Iris pigment epithelial cell (primary cell): ENCODE results near the gene GATA5.

DNA sequence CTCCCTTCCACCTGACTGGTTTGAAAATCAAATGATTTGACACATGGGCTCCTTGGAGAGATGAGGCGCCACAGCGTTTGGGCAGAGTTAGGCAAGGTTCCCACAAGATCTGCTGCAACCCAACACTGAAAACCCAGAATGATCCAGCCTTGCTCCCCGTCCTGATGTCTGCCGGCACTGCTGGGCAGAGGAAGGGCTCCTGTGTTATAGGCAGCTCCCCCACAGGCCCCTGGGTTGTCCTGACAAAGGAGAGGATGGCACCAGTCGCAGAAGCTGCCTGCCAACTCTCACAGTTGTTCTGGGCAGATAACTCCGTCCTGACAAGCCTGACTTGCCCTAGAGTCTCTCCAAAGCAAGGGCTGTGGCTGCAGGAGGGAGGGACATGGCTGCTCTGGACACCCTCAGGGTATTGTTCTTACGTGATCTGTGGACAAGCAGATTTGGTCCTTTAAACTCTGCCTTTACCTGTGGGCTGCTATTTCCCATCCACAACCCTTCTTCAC lies 243.8 kb downstream of the CDH26 start:
- RRBS, result no CpG with 5 or more reads among the region's 7 CpGs

GRCh38 chr20:60804382-60804782 lies 447.7 kb upstream of the CDH4 start:
- RRBS, result no CpG with 5 or more reads among the region's 3 CpGs

GRCh38 chr20:61659660-61660118 lies 406.0 kb downstream of the TAF4 start:
- RRBS, result 69% methylated on average over 5 of the region's 10 CpGs

DNA sequence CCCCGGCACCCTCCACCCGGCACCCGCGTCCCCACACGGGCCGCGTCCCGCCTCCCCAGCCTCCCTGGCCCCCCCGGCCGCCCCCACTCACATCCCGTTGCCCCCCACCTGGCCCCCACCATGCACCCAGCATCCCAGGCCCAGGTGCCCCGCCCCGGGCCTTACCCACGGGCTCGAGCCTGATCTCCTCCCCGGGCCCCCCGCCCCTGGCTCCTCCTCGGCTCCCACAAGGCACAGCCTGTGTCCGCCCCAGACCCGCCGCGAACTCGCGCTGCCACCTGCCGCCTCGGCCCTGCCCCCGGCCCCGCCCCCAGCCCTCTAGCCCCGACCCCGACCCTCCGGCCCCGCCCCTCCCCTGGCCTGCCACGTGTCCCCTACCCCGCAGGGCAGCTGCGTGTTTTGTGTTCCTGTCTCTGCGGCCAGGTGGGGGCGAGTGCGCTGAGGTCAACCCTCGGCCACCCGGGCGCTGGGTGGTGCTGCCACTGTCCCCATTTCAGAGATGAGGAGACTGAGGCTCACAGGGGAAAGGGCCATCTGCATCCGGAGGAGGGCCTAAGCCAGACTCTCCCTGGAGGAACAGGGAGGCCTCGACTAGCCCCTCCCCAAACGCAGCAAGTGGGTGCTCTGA lies 100.0 kb downstream of the TAF4 start:
- RRBS, result 8% methylated on average over 23 of the region's 44 CpGs

- RRBS, result no CpG with 5 or more reads among the region's 24 CpGs
Observed at GRCh38 chr20:62066847-62067700, 1.4 kb upstream of the TAF4 start.

DNA sequence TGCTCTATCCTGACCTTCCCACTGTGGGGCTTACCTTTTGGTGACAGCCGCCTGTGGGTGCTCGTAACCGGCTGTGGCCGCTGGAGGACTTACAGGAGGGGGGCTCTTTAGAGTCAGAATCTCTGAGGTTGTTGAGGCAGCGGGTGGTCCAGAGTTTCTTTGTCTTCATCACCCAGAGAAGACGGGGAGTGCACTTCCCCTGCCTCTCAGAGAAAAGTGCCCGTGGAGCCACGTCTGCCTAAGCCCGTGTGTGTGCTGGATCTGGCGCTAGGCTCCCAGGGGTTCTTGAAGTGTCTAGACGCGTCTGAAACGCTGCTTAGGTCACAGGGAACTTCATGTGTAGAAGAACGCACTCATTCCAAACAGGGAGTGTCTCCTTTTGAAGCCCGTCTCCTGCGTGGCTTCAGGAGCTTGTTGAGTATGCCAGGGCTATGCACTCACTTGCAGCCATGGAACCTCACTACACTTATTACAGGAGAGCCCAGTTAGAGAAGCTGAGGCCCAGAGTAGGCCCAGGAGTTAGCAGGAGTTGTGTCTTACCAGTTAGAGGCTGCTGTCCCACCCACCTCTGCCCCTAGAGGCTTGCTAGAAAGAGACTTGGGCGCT lies 1.2 kb downstream of the LSM14B start:
- RRBS, result 4% methylated on average over 3 of the region's 17 CpGs

GRCh38 chr20:62126151-62126841 lies 4.0 kb downstream of the LSM14B start:
- RRBS, result no CpG with 5 or more reads among the region's 25 CpGs

GRCh38 chr20:62144145-62144677 lies 642 bp downstream of the SS18L1 start:
- RRBS, result 1% methylated on average over 37 of the region's 68 CpGs

DNA sequence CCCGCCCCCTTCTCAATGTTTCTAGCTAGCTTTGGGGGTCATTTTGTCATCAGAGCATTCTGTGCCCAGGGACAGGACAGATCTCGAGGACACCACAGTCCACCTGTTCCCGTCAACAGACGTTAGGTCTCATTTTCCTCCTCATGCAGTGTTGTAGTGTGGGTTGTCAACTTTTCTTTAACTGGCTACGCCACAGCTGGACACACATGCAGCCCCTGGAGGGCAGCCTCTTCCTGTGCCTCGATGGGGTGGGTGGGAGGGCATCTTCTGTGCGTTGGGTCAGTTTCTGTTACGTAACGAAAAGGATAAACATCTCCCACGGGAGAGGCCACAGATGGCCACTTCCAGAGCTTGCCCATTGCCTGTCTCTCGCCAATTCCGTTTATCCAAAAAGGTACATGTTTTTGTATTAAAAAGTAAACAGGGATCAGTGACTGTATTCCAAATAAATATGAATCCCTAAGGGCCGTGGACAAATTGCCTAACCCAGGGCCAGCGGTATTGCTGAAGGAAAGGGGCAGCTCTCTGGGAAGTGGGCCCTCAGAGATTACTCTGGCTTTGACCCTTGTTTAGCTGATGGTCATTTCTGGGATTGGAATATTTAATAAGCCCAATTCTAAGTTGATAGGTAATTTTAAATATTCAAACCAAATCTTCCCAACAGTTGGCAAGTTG lies 3.2 kb upstream of the MTG2 start:
- RRBS, result no CpG with 5 or more reads among the region's 14 CpGs

DNA sequence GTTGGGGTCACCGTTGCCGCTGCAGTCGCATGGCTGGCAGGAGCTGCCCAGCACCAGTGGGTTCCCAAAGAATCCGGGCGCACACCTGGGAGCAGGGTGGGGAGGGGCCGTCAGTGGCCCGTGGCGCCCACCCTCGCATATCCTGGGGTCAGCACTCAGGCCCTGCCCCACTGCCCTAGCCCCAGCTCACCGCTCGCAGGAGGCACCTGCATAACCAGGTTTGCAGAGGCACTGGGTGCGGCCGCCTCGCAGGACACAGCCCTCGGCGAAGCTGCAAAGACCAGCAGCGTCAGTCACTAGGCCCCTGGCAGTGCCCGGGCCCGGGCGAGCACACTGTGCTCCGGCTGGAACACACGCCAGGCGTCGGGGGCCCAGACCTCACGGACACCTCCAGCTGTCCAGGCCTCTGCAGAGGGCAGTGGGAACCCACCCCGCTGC lies 20.8 kb downstream of the ADRM1 start:
- RRBS, result no CpG with 5 or more reads among the region's 26 CpGs

DNA sequence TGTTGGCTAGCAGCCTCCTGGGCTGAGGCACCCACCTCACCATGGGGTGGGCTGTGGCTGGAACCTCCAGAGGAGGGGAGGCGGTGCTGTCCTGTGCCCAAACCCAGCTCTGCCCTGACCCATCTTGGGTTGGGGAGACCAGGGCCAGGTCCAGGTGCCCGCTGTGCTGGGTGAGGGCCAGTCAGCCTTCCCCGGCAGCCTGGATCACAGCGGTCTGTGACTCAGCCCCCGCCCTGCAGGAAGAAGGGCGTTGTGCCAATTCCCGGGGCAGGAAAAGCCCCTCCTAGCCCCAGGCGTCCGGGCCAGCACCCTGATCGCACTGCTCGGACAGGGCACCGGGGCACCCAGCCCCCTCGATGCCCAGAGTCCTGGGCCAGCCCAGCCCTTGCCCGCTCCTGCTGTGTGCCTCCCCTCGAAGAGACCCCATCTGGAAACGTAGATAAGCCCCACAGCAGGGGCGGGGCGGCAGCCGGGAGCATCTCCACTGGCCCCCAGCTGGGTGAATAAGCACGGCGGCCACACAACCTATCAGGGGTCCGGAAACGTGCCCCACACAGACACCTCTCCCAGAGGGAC lies 10.0 kb downstream of the LAMA5 start:
- RRBS, result 5% methylated on average over 13 of the region's 23 CpGs

DNA sequence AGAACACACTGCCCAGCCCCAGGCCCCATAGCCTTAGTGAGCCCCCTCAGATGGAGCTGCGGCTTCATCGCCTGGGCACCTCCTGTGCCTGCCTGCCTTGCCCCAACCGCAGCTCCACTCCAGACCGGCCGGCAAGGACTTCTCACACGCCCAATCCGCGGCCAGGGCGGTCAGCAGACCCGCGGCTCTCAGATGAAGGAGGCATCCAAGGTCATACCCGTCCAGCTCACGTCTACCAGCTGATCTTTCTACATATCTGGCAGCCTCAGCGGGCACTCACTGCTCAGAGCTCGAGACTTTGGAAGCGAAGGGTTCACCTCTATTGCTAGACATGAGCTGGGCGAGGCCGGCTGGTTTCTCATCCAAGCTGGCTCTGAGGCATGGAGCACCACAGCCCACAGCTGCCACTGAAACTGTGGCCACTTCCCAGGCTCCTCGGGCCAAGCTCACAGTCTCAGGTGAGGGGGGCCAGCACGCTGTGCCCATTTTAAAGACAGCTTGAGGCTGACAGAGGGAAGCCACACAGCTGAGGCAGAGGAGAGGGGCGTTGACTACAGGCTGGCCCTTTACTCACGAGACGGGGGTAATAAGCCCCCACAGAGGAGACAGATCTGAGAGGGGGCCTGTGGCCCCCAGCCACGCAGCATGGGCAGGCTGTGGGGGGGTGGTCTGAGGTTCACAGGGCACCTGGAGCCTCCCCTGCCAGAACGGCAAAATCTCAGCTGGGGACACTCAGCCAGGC lies 2.1 kb downstream of the LAMA5 start:
- RRBS, result no CpG with 5 or more reads among the region's 25 CpGs

- RRBS, result no CpG with 5 or more reads among the region's 24 CpGs
Observed at GRCh38 chr20:62368044-62368413, 917 bp upstream of the LAMA5 start.

DNA sequence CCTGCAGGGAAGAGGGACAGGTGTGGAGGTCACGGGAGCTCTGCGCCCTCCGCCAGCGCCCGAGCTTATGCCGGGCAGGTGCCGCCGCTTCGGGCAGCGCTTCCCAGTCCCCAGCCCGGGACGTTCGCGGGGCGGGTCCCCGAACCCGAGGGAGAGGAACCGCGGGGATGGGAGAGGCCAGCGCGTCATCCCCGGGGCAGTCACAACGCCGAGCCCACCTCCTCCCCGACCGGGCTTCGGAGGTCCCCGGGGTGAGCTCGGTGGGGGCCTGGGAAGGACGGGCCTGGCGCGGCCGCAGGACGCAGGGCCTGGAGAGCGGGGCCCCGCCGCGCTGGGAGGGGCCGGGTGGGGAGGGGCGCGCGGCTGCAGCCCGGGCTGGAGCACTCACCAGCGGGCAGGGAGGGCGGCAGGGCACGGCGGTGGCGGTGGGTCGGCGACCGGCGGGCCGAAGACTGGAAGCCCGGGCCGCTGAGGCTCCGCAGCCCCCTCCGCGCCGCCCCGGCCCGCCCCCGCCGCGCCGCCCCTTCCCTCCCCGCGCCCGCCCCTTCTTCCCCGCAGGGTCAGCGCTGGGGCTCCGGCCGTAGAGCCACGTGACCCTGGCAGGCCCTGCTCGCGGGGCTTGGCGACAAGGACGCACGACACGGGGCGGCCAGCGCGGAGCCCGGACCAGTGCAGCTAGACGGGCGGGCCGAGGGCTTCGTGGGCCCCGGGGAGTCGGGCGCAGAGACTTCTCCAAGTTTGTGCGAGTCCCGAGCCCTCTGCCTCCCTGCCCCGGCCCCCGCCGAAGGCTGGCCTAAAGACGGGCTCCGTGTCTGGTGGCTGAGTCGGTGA lies at the start of gene GATA5:
GATA5 (minus strand) TSS at position 454 of the 831 bp plus-strand sequence.
- RRBS, result 2% methylated on average over 71 of the region's 98 CpGs

DNA sequence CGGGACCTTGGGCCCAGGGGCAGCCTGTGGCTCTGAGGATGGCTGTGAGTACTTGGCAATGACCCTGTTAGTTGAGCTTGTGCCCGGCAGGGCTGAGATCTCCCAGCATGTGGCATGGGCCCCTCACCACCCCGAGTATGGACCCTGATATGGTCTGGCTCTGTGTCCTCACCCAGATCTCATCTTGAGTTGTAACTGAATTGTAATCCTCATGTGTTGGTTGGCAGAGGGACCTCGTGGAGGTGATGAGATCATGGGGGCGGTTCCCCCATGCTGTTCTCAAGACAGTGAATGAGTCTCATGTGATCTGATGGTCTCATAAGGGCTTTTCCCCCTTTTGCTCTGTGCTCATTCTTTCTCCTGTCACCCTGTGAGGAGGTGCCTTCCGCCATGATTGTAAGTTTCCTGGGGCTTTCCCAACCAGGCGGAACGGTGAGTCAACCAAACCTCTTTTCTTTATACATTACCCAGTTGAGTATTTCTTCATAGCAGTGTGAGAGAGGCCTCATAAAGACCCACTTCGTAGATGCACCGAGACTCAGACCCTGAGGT lies 26.0 kb upstream of the GATA5 start:
- RRBS, result no CpG with 5 or more reads among the region's 10 CpGs

- RRBS, result no CpG with 5 or more reads among the region's 28 CpGs
Observed at GRCh38 chr20:62518546-62519237, 42.9 kb upstream of the GATA5 start.

DNA sequence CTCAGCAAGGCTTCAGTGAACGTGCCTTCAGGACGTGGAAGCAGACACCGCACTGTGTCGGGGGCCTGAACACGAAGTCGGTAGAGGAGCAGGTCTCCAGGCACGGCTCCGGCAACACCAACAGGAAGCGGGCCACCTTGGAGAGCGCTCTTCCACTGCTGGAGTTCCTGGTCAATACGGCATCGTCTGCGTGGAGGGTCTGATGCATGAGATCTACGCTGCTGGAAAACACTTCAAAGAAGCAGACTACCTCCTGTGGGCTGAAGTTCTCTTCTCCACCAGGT lies 69.3 kb upstream of the SLCO4A1 start:
- RRBS, result no CpG with 5 or more reads among the region's 14 CpGs

- RRBS, result no CpG with 5 or more reads among the region's 14 CpGs
Observed at GRCh38 chr20:62622838-62623163, 19.5 kb upstream of the SLCO4A1 start.

GRCh38 chr20:62643185-62643926 lies 1.1 kb downstream of the SLCO4A1 start:
- RRBS, result 19% methylated on average over 12 of the region's 35 CpGs

- RRBS, result no CpG with 5 or more reads among the region's 38 CpGs
Observed at GRCh38 chr20:62655587-62656483, 13.5 kb downstream of the SLCO4A1 start.